Airway epithelial cell (primary cell): Measurements from ENCODE around the genes CNST, AHCTF1 and OR2M5.

DNA sequence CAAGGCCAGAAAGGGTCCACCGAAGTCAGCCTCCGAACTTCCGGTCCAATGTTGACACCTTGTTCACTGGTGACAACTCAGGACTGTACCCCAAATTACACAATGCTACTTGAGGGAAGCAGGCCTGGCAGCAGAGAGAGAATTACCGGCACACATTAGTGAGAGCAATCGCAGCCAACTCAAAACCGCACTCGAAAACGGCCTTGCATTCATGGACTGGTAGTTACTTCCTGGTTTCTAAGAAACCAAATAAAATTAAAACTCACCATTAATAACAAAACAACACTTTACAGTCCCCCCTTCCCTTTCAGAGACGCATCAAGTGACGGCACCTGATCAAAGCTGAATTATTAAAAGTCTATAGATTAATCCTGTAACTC is 652.6 kb downstream of the KIF26B start:
- RAMPAGE, long total RNA: no peak

GRCh38 chr1:246085642-246086470 is 421.2 kb downstream of the SMYD3 start:
- RAMPAGE, long total RNA: no peak

DNA sequence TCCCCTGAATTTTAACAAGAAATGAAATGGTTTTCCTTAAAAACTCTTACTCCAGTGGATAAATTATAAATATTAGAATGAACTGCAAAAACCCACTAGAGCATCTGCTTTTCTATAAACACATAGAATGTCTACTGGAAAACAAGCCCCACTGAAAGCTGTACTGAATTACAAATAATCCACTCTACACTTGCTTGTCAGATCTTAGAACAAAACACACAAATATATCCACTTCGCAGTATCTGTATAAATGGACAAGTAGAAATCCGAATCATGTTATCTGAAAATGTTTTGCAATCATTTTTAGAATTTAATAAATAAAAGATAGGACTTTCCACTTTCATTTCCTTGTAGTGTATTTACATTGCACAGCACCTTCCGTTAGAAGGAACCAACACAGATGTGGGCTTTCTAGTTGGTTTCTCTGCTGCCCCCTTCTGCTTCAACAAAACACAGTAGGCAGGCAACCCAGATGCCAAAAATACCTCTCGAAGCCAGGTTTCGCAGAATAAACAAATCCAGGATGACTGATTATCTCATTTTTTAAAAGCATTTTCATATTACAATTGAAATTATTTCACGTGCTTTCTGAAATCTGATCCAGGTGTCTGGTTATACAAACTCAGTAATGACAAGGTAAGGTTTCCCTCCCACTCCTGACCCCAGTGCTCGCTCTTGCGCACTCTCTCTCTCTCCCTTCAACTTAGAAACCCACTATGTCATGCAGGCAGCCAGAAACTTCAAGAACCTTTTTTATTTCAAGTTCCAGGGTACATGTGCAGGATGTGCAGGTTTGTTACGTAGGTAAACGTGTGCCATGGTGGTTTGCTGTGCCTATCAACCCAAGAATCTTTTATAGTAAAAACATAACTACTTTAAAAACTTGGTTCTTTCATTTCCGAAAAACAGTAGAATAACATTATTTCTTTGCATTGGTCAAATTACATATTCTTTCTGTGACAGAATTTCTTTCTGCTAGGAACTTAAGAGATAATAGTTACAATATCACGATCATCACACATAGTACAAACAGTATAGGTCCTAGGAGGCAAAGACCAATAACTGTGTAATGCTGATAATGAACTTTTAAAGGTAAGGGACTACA is 389.8 kb downstream of the SMYD3 start:
- RAMPAGE, long total RNA: no peak

DNA sequence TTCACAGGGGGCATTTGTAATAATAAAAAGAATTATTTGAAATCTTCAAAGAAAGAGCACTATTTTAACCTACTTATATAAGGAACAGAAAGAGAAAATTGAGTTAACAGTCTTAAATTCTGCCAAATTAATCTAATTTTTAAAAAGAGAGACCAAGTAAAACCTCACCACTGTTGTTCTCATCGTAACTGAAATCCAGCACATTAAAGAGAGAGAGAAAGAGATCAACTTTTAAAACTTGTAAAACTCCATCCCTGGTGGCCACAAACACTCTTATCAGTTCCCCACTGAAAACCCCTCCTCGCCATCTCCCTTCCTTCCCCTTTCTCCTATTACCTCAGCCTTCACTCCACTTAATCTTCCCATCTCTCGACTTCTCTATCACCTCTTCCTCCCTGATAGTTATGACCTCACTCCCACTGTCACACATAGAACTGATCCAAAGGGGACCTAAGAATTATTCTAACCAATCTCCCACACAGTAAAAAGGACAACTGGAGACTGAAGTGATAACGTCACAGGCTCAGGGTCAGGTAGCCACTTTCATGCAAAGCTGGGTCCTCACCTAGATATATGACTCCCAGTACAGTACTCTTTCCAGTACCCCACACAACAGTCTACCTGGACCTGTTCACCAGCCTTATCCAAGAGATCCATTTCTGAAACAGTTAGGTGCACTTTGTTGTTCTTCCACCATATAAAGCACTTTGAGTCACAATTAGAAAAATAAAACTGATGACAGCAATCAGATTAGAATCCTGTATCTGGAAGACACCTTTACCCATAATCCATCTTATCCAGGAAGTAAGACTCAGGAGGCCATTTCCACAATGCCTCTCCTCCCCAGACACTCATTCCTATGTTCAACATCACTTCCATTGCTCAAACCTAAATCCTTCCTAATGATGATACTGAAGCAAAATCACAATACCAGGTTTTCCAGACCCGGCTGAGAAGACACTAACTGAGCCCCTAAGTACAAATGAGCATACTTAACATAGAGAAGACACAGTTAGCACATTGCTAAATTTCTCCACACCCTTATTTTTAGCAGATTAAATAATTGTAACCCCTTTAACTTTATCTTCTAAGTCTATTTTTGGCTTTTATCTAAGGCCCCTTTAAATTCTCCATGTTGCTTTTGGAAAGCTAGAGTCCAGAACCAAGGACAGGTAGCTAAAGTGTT is 324.7 kb downstream of the SMYD3 start:
- RAMPAGE, long total RNA: no peak

GRCh38 chr1:246566092-246567161 is at the start of gene CNST:
TSS of gene CNST (plus strand) at chr1:246566456.
- RAMPAGE, long total RNA: no peak

DNA sequence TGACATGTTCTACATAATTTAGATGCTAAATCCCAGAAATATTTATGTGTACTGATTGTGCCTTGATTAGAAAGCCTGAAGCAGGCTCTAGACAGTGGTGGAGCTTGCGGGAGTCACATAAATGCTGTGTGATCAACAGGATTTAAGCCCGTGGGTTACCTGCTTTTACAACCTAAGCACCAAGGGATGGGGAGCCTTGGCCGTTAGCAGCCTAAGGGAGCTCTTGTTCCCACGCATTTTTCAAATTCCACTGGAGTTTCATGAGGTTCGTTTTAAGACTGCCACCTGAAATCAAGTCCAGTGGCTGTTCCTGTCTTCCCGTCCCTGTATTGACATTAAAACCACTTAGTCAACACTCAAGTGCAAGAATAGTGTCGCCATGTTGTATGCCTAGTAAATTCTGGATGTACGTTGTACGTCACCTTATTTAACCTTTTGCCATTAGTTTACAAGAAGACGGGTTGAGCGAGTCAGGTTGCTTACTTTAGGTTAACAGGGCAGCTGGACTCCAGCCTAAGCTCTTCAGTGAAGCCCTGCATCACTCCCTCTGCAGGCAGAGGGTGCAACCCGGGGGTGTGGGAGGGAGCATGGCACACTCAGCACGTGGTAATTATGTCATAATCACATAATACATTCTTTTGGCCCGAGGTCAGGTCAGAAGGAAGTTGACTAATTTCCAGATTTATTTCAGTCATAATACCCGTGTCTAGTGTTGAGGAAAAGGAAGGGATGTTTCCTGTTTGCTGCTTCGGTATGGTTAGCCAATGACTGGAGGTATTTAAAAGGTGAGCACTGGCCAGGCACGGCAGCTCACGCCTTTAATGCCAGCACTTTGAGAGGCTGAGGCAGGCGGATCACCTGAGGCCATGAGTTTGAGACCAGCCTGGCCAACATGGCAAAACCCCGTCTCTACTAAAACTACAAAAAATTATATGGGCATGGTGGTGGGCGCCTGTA is 42.5 kb downstream of the CNST start:
- RAMPAGE, long total RNA: no peak

- RAMPAGE, long total RNA: no peak
Measured at GRCh38 chr1:246709761-246710104, 14.5 kb upstream of the SCCPDH start.

GRCh38 chr1:246724690-246725255 is 564 bp downstream of the SCCPDH start:
- RAMPAGE, long total RNA: no peak

DNA sequence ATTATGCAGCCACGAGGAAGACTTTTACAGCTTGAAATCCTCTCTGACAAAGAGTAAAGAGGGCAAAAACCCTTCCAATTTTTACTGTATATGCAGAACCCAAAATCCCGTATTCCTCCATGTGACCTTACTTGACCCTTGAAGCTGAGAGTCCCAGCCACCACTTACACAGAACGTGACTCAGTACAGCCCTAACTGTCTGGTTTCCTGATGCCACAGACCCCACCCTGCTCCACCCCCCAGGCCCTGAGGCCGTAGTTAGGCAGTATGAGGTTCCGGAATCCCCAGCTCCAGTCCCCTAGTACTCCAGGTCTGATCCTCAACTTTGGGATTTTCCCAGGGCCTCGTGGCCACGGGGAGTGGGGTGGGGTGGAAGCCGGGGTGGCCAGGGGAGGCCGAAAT is 70.6 kb downstream of the SCCPDH start:
- RAMPAGE, long total RNA: no peak

- RAMPAGE, long total RNA: no peak
Measured at GRCh38 chr1:246860763-246861433, 70.8 kb downstream of the AHCTF1 start.

- RAMPAGE, long total RNA: no peak
Measured at GRCh38 chr1:246876426-246877638, 54.9 kb downstream of the AHCTF1 start.

DNA sequence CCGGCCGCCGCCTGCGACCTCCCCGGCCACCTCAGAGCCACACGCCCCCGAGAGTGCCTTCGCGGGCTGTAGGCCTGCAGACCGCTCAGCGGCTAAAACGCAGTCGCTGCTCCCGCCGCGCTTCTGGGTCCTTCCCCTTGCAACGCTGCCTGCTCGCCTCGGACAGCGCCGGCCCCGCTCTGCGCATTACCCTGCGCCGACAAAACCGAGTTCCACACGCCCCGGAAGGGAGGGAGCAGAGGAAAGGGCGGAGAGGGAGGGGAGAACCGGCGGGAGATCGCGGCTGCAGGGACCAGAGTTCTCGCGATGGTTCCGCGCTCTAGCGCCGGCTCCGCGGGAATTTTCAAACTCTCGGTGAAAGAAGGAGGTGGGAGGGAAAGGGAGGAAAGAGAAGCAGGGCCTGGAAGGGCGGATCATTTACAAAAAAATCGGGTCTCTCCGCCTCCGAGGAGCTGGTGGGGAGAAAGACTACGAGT is at the start of gene AHCTF1:
TSS of gene AHCTF1 (minus strand) at position 207 of the 476 bp plus-strand sequence.
- RAMPAGE, long total RNA: no peak

DNA sequence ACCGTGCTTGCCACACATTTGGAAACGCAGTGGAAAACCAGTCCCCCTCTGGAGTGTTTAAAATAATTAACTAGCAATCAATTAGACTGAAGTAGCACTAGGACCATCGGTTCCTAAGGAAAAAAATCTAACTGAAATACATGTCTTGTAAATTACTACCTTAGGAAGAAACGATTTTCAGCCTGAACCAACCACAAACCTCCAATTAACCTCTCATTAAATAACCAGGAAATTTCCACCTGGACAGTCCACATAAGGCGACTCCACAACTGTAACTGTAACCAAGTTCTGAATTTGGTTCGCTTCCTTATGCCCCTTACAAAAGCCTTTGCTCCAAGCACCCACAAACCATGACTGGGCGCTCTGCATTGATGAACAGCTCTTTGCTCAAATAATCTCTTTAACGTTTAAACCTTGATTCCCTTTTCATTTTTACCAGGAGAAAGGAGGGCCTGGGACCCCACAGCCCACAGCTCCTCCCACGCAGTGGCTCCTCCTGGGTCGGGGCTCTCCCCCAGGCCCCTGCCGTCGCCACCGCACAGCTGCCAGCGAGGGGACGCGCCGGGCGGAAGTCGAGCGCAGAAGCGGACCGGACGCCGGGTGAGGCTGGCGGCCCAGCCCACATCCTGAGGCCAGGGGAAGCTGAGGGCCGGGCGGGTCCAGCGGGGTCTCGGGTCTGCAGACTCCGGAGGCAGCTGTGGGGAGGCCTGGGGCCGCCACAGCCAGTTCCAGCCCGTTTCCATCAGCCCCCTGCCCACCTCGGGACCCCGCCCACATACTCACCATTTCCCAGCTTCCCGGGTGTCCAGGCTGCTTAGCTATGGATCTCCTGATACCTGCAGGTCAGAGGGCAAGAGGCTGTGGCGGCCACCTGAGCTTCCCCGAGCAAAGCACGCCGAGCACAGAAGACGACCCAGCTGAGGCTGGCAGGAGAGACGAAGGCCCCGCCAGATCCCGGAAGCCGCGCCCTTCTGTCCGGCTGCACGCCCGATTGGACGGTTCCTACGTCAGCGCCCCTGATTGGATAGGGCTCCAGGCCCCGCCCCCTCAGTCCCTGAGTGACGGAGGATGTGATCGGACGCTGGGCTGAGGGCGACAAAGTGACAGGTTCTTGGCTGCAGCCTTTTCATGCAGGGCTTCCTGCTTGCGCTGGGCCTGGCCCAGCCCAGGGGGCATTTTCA is 38.5 kb upstream of the ZNF124 start:
- RAMPAGE, long total RNA: start-site peak on the minus strand centred at position 936 of the sequence, 43 bp wide, 289 and 129 reads in 2 replicates

- RAMPAGE, long total RNA: no peak
Measured at GRCh38 chr1:247299883-247300426, 31.7 kb downstream of the ZNF496 start.

GRCh38 chr1:247323225-247323721 is 8.4 kb downstream of the ZNF496 start:
- RAMPAGE, long total RNA: no peak

DNA sequence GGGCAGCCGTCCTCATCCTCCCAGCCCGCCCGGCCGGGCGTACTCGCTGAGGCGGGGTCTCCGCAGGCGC is 337 bp downstream of the ZNF496 start:
- RAMPAGE, long total RNA: no peak

DNA sequence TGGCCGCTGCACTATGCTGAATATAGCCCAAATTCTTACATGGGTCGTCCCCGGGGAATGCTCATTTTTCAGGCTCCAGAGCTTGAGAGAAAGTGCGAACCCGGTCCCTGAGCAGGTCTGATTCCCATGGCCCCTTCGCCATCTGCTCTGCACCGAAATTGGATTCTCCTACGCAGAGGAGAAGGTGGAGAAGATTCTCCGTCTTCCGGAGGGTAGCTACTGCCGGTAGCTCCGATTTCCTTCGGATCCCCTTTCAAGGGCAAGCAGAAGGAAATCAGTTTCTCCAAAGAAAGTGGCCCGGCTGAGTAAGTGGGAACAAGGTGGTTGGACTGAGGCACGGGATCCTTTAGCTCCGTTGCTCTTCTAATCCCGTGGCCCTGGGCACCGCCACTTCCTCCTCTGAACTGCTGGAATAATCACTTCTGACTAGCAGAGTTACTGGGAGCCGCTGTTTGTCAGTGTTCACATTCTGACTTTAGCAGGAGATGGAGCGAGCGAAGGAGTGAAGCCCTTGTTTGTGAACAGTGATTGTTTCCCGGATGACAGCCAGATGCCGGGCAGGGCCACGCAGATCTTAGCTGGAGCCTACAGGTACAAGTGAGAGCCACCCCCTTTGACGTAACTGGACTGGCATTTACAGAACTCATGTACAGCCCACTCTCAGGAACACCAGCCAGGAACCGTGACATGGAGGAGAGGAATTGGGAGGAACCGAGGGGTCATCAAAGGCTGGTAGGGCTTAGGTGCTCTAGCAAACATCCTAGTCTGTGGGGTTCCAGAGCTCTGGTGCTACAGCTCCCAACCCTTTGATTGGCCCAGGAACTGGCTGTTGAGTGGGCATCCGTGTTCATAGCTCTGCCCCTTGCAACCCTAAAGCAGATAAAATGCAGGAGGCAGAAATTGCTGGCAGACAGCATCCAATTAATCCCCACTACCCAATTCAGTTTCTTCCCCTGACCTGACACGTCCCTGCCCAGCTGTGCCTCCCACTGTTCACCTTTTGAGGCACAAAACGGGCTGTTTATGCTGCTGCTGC is 1.3 kb upstream of the ZNF496 start:
- RAMPAGE, long total RNA: no peak

- RAMPAGE, long total RNA: no peak
Measured at GRCh38 chr1:247409938-247410432, 6.0 kb upstream of the NLRP3 start.

- RAMPAGE, long total RNA: no peak
Measured at GRCh38 chr1:247424382-247425047, 8.5 kb downstream of the NLRP3 start.

DNA sequence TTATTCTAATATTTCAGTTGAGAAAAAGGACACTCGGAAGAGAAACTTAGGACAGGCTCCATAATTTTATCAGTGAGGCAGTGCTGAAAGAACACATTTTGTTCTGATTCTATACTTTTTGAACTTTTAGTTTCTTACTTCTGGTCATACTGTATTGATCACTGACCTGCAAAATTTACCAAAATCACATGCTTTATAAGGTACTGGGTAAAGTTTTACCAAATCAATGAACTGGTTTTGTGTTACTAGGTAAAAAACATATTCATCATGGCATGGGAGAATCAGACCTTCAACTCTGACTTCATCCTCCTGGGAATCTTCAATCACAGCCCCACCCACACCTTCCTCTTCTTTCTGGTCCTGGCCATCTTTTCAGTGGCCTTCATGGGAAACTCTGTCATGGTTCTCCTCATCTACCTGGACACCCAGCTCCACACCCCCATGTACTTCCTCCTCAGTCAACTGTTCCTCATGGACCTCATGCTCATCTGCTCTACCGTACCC is at the start of gene OR2M5:
TSS of gene OR2M5 (plus strand) at position 268 of the 504 bp plus-strand sequence.
- RAMPAGE, long total RNA: no peak